AG10803 (cell line): ENCODE measurements around a stretch of chr6.

- RRBS: no CpG with 5 or more reads among the region's 10 CpGs
Observed at GRCh38 chr6:150596177-150596832, 3.4 kb upstream of the PLEKHG1 start.

- RRBS: 80% methylated on average over 3 of the region's 15 CpGs
Observed at GRCh38 chr6:150686478-150687264, 87.0 kb downstream of the PLEKHG1 start.

- RRBS: no CpG with 5 or more reads among the region's 4 CpGs
Observed at GRCh38 chr6:150704734-150705136, 105.0 kb downstream of the PLEKHG1 start.

DNA sequence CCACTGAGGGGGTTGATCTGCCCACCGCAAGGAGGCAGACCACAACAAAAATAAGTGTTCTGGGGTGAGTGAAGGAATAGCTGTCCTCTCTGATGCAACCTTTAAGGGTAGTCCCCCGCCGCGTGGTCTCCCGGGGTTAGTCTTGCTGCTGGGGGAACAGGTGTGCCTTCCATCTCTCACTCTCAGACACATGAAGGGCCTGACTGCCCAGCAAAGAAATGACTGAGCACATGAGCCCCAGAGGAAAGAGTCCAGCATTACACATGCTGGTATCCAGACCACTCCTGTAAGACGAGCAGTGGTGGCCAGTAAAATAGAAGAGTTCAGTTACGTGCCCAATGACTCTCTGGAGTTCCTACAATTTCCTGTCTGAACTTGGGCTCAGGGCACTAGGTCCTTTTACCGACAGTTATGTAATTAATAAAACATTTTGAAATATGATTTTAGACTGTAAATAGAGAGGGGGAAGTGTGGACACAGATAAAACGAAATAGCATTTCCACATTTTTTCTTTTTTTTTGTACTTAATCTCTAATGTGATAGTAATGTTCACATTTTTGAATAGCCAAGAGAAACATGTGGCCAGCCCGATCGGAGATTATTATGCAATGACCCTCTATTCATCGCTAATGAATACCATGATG lies 59.8 kb downstream of the MTHFD1L start:
- RRBS: no CpG with 5 or more reads among the region's 12 CpGs

GRCh38 chr6:150993164-150994309 lies 128.0 kb downstream of the MTHFD1L start:
- RRBS: no CpG with 5 or more reads among the region's 12 CpGs

DNA sequence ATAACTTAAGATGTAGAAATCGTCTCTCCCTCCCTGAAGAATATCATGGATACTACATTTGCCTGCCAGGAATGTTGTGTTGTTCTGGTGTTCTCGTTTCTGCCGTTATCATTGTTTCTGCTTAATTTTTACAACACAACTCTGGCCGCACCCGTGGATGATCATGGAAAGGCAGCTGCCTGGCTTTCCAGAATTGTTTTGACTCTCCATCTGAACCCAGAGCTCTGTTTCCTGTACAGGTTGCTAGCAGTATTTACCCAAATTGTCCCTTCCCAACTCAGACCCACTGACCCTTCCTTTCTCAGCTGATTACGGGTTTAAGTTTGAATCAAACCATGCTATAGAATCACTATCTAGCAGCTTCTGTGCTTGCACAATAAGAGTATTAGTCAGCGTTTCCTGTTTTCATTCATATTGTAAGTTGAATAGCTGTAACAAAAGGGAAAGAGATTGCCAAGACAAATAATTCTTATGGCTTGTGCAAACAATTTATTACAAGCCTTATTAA lies 139.0 kb downstream of the MTHFD1L start:
- RRBS: no CpG with 5 or more reads among the region's 7 CpGs

DNA sequence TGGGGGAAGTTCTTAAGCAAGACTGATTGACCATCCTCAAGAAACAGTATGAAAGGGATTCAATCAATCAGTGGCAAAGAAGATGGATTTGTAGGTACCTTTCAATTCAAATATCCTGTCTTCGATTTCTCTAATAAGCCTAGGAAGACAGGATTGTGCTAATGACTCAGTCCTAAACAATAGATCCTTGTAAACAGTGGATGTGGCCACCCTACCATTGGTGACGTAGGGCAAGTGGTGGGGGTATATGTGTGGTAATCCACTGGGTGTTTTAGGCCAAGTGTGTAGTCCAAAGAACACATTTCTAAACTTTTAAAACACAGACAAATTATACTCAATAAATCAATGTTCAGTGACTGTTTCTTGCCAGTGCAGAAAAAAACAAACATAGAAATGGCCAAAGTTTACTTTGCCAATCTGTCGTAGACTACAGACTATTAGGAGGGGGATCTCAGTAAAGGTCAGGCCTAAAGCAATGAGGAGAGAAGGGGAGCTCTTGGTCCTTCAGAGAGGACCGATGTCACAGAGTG lies 113.7 kb upstream of the AKAP12 start:
- RRBS: no CpG with 5 or more reads among the region's 4 CpGs

DNA sequence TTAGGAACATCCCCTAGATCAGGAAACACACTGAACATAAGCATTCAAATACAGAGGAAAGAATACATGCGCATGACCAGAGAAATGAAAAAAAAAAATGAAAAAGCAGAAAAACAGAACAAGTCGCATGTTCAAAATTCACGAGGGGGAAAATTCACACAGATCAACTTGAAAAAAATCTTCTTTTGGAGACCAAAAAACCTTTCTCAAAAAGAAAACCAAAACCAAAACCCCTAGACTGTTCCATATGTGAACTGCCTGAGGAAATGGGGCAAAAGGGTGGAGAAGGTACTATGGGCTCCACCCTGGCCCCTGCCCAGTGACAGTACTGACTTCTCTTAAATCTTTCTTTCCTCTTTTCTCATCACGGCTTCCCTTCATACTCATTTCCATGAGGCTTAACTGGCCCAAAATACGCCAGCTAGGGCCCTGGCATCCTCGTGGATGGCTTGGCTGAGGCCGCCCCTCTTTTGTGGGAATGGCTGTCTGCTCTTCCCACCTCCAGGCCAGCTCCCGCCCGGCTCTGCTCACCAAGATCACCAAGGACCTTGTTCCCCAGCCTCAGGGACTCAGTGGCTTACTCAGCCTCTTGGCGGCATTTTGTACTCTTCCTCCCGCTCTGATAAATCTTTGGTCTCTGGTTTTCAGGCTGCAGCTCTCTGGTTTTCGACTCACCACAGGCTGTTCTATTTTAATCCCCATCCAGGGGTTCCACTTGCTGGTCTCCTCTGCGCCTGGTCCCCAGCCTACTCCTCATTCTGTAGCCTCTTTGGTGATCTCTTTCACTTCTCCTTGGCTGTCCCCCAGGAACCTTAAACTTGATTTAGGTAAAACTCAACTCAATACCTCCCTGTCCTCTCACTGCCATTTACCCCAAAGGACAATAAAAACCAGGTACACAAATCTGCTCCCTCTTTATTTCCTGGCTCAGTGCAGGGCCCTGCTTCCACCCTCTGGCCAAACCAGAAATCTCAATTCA lies 11.0 kb downstream of the ZBTB2 start:
- RRBS: no CpG with 5 or more reads among the region's 13 CpGs

DNA sequence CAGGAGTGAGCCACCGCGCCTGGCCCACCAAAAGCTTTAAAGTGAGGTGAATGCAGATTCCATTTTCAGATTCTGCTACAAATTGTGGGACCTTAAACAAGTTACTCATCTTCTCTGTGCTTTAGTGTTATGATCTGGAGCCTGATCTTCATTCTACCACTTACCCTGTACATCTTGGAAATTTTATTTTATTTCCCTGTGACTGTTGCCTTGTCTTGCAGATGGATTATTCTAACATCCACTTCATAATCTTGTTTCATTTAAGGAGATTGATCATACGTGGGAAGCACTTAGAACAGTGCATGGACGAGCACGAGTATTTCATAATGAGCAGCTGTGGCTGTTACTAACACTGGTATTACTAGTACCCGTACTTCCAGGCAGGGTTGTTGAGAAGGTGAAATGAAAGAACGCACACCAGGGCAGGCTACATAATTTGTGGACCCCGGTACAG lies 667 bp upstream of the CCDC170 start:
- RRBS: 23% methylated on average over 1 of the region's 8 CpGs

DNA sequence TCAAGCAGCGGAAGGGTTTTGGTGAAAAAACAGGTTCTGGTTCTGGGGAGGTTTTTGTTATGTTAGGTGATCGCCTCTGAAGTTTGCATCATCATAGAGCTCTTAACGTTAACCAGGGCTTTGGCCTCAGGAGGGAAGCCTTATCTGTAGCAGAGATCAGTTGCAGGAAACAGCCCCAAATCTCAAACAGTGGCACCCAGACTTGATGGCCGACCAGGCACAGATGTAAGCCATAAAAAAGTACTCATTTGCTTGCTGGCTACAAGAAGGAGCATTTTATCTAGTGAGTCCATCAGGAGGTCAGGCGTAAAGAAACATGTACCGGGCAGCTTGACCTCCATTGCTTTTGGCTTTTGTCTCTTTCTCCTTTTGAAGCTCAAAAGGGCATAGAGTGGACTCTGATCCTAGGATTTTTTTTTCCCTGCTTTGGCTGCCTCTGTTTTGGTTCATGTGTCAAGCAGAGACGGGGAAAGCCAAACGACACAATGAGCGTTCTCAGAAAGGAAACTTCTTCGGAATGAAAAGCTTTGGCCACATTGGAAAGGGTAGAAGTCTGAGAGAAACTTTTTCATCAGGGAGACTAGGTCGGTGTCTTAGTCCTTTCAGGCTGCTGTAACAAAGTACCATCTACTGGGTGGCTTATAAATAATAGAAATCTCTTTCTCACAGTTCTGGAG lies 122.4 kb downstream of the CCDC170 start:
- RRBS: no CpG with 5 or more reads among the region's 11 CpGs

DNA sequence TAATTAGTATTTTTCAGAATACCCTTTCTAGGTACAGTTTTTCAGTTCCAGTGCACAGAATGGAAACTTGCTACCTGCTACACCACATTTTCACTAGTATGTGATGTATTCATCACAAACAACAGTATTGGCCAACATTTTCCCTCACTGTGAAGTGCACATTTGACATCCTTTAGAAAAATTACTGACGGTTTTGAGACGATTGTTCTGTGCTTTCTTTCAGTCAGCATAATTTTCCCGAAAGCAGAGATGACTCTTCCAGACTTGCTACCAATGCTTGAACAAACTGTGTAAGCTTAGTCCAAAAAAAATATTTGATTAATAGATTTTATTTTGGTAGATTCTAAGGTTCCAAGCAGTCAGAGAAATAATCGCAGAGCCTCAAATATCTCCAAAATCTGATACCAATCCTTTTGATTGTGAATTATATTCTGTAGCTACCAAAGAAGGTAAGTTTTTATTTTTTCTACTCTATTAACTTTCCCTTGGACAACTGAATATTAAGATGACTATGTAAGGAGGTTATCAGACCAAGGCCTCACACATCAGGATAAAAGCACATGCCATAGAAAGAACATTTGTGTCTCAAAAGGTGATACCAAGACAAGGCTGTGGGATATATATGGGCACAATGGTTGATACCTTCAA lies 151.0 kb upstream of the ESR1 start:
- RRBS: no CpG with 5 or more reads among the region's 4 CpGs

DNA sequence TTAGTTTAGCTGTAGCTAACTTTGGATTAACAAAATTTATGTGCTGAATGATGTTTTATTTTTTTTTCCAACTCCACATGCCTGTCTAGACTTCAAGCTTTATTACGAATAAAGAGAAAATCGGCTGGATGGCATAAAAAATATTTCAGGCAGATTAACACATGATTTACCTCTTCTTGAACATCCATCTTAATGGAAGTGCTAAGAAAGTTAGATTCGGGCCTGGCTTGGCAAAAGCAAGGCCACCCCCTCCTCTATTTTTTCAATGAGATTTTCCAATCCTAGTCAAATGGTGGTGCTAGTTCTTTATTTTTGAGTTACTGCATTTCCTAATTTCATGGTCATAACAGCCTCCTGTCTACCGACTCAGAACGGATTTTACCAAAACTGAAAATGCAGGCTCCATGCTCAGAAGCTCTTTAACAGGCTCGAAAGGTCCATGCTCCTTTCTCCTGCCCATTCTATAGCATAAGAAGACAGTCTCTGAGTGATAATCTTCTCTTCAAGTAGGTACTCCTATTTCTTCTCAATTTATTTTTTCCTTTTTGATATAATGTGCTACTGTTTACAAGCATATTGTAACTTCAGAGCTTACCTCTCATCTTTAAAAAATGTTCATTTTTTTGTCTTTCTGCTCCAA lies 117.2 kb upstream of the ESR1 start:
- RRBS: no CpG with 5 or more reads among the region's 6 CpGs

DNA sequence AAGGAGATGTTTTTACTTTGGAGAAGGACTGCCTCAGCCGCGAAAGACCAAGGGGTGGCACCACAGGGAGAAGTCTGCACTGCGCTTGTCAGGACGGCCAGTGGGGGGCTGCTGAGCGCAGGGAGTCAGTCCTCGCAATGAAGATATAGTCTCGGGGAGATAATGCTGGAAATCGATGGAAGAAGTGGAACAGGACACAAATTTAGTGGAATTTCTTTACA lies 43.2 kb upstream of the ESR1 start:
- RRBS: no CpG with 5 or more reads among the region's 8 CpGs

DNA sequence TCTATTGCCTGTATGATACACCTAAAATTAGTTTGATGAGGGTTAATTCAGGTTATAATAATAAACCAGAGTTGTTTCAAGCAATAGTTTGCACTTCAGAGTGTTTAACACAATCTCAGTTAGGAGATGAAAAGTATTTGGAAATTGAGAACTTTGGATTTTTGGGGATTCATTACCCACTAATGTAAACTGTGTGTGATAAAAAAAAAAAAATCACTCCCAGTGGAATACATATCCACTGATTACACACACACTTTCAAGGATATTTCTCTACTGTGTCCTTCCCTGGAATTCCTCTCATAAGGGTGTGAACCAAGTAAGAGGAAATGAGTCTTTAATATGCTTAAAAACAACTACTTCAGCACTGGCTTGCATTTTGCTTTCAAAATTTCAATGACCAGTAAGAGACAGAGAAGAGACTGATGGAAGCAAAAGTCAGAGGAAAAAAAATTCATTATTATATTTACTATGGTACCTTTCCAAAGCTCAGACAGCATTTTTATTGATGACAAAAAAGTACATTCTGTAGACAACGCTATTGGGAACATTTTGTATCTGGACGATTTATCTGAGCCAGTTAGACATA lies 24.5 kb upstream of the MYCT1 start:
- RRBS: no CpG with 5 or more reads among the region's 2 CpGs

- RRBS: no CpG with 5 or more reads among the region's 2 CpGs
Observed at GRCh38 chr6:154098674-154099077, 59.6 kb downstream of the OPRM1 start.

GRCh38 chr6:154231934-154232329 lies 124.7 kb downstream of the IPCEF1 start:
- RRBS: no CpG with 5 or more reads among the region's 6 CpGs

GRCh38 chr6:154292613-154293170 lies 63.9 kb downstream of the IPCEF1 start:
- RRBS: no CpG with 5 or more reads among the region's 4 CpGs

DNA sequence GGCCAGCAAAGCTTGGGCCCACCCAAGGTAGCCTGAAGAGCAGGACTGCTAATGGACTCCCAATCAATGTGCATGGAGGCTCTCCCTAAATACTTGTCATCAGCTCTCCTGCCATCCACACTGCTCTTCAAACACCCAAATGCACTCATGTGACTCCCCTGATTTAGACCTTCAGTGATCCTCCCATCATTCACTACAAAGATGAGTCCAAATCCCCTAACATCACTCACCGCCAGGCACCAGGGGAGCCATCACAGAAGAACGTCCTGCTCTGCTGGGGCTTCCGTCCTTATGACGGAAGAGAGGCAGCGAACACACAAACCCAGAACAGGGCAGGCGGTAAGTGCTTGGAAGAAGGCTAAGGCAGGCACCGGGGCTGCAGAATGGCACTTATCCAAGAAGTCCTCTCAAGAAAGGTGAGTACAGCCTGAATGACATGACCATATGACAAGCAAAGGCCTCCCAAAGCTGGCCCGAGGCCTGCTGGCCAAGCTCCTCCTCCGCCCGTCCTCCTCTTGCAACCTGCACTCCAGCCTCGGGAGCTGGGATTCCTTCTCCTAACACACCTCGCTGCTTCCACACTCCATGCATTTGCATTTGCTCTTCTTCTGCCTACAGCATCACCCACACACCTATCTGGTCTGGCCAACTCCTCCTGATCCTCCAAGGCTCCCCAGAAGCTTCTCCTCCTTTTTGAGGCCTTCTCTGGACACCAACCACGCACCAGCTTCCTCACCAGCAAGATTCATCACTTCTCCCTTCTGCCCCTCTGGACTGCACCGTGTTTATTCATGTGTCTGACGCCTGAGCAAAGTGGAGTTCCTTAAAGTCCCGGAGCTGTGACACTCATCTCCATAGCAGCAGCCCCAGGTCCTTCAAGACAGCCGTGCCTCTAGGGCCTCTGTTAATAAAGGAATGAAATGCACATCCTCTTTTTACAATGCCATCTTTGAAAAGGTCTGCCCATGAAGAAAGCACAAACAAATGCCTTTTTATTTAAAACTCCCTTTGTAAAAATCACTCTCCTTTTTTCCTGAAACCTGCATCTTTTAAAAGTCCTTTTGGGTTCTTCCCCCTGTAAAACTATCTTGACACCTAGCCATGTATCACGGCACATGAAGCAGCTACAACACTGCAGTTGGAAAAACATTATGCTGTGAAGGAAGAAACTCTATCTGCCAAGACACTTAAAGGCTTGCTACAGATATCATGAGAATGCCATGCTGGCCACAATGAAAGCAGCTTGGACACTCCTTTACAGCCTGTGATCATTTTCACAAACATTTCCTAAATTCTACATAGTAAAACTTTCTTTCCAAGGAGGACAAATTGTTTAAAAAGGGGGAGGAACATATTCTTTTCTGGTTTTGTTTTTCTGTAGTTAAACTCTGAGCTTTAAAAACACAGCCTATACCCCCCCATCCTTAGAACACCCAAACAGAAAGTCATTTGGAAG lies 32.3 kb downstream of the CNKSR3 start:
- RRBS: no CpG with 5 or more reads among the region's 18 CpGs

- RRBS: no CpG with 5 or more reads among the region's 12 CpGs
Observed at GRCh38 chr6:154507247-154507928, 3.1 kb downstream of the CNKSR3 start.